Sternocleidomastoid (tissue), 1 donor: Measurements from ENCODE around the gene GIMAP6.

DNA sequence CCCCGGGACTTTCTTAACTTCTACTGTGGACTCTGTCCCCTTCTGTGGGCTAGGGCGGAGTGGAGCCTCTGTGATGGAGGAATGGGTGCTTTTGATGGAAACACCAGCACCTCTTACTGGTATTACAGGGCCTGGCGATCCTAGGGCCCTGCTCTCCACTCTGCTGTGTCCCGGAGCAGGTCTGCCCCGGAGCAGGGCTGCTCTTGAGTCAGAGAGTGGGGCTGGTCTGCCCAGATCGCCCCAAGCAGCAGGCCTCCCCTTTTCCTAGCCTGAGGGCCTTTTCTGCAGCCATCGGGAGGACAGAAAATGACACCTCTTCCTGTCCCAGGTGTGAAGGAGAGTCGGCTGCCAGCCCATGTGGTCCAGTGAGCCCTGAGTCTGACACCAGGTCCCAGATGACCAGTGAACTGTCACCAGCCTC lies 1.4 kb downstream of the ZNF282 start:
- PRO-cap, result unidirectional peak, minus-strand start at position 183 of the sequence

GRCh38 chr7:149285621-149286184 lies 23.7 kb downstream of the ZNF783 start:
- PRO-cap, result no peak

DNA sequence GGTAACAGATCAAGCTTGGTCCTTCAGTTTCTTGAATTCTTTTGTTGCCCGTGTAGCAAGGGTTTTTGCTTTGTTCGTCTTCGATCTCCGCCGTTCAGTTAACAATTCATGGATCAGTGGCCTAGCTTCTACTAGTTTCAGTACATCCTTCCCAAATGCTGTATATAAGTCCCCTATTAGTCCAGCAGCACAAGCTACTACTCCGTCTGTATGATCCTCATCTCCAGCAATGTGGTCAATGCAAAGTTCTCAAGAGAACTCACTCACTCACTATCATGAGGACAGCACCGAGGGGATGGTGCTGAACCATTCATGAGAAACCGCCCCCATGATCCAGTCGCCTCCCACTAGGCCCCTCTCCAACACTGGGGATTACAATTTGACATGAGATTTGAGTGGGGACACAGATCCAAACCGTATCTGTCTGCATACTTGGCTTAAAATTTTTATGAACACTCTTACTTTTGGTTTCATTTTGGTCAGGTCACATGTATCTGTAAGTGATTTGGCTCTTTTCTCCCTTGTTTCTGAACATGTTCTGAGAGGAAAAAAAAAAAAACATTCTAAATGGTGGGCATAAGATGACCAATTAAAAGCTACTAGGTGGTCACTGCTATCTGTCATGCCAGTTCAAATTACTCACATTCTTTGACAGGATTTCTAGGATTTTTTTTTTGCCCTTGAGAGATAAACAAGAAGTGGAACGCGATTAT lies 60.0 kb downstream of the ZNF783 start:
- PRO-cap, result no peak

GRCh38 chr7:149375600-149376128 lies 85.2 kb downstream of the ZNF777 start:
- PRO-cap, result no peak

- PRO-cap, result no peak
These were observed 1.6 kb downstream of the ZNF746 start for GRCh38 chr7:149495783-149496592.

DNA sequence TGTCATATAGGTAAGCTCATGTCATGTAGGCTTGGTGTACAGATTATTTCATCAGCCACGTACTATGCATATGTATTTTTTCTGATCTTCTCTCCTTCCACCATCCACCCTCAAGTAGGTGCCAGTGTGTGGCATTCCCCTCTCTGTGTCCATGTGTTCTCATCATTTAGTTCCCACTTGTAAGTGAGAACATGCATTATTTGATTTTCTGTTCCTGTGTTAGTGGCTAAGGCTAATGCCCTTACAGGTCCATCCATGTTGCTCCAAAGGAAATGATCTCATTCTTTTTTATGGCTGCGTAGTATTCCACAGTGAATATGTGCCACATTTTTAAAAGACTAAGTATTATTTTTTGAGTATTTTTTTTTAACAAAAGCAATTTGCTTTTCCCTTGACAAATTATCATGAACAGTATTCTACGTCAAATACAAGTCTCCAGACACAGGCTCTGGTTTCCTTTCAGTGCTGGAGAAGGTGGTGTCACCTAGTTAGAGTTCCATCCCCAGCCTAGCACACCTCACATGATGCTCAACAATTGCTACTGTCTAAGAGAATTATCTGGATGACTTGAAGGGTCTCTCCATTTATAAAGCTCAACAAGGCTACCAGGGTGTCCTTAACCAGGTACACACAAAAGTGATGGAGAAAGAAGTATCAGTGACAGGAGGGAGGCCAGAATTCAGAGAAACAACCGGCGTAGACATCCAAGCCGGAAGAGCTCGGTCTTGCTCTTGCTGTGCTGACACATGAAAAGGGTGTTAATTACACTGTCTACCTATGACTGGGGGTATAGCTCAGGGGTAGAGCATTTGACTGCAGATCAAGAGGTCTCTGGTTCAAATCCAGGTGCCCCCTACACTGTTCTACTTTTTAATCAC lies 86.6 kb upstream of the ZNF746 start:
- PRO-cap, result no peak

GRCh38 chr7:149625508-149626403 lies 89.0 kb upstream of the KRBA1 start:
- PRO-cap, result no peak

DNA sequence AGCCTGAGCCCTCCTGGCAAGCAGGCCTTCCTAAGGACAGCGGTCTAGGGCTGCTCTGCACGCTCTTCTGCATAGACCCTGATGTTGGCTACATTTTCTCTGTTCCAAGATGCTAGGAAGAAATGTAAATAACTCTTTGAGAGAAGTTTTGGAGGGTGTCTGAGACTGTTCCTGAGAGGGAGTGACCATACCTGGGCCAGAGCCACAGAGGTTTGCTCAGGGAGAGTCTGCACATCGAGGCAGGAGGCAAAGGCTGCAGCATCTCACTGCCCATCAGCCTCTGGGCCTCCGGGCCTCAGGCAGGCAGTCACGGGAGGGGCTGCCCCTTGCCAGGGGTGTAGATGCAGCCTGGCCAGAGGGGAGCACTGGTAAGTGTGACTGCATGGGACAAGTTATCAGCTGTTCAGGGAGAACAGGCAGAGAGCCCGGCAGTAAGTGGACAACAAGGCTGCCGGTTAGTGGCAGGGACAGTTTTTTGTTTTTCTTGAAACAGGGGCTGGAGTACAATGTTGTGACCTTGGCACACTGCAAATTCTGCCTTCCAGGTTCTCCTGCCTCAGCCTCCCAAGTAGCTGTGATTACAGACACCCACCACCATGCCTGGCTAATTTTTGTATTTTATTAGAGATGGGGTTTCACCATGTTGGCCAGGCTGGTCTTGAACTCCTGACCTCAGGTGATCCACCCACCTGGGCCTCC lies 2.8 kb downstream of the KRBA1 start:
- PRO-cap, result no peak

GRCh38 chr7:149735860-149737139 lies 21.5 kb downstream of the KRBA1 start:
- PRO-cap, result no peak

GRCh38 chr7:149839032-149839359 lies 821 bp downstream of the ZNF862 start:
- PRO-cap, result no peak

DNA sequence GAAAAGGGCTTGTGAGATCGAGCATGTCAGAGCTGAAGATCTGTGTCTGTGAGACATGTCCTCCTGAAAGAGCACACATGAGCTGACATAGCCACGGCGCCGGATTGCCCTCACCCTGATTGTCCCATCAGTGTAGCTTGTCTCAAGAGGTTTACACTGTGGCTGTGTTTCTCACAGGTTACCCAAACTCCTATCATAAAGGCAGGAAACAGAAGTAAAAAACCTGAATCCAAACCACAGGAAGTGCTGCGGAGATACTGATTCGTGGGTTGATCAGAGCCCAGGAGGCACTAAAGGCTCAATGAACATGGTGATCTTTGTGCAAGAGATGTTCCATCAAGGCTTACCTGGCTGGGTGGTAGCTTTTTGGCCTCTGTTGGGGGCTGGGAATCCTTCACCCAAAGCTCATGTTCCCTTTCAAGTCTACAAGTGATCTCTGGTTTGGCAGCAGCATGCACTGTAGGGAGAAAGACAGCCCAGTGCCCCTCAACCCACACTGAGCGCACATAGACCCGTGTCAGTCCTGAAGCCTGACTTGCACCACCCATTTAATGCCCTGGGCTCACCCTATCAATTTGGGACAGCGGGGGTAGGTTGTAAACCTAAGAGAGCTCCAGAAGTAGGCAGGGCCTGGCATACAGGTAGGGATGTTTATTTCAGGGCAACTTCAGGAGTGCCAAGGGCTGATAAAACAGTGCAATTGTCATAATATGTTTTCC lies 3.7 kb upstream of the ATP6V0E2 start:
- PRO-cap, result no peak

- PRO-cap, result no peak
These were observed 154.8 kb upstream of the LRRC61 start for GRCh38 chr7:150168087-150168986.

DNA sequence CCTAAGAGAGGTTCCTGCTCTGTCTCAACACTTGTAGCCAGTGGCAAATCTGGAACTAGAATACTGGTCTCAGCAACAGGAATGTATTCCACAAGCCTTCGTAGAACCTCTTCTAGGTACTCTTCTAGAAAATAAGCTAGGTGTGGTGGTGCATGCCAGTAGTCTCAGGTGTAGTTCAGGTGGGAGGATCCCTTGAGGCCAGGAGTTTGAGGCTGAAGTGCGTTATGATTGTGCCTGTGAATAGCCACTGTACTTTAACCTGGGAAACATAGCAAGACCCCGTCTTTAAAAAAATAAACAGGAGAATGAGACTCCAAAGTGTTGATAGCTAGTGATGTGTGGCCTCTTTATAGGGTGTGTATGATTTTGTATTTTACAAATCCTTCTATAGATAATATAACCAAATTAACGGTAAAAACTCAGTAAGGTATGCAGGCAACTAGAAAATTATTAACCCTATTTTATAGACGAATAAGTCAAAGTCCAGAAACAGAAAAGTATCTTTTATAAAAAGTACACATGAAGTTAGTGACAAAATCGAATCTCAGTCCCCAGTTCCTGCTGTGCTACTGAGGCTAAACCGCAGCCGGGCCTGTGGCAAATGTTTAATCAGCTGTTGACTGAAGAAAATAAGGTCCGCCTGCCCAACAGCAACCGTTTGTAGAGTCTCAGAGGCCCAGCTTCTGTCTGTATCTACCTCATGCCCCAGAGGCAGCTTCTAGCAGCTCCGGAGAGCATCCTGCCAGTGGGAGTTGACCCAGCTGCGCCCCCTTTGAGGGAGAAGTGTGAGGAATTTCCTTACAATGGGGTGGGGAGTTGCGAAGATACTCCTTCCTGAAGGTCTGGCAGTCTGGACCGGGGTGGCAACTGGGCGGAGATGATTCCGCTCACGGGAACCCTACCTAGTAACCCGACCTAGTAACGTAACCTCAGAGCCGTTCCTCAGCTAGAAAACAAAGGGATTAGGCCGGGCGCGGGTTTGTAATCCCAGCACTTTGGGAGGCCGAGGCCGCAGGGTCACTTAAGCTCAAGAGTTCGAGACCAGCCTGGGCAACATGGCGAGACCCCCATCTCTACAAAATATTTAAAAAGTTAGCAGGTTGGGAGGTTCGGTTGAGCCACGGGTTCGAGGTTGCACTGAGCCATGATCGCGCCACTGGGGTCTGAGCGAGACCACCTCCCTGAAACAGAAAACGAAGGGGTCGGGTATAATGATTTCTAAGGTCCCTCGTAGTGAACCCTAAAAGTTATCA lies 1.1 kb upstream of the ZNF775 start:
- PRO-cap, result unidirectional peak, plus-strand start at position 848 of the sequence

DNA sequence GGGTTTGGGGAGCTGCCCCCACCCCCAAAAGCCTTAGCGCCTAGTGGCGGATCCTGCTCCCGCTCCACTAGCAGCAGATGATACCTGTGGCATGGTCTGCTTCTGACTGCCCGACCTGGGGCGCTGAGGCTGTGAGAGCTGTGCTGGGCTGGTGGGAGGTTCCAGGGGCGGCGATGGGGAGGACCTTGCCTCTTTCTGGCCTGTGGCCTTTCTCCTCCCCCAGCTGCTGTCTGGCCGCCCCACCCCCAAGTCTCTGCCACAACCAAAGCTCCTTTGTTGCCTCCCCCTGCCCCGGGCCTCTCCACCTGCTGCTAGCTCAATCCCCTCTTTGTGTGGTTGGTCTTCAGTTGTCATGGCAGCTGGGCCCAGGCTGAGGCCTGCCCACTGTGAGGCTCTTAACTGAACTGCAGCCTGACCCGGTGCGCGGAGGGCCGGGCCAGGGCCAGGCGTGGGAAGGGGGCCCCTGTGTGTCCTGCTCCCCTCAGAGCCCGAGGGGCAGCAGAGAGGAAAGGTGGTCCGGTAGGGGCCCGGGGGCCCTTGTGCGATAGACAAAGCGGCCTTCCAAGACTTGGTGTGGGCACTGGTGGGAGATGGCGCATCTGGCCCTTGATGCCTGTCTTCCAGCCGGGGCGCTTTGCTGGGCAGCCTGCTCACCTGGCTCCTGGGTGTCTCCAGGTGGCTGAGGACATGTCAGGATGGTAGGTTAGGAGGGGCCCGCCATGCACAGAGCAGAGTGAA lies 4.8 kb downstream of the ZNF775 start:
- PRO-cap, result no peak

GRCh38 chr7:150451177-150451858 lies 888 bp downstream of the GIMAP8 start:
- PRO-cap, result bidirectional peak, plus-strand start at chr7:150451593, minus-strand start at chr7:150451487

DNA sequence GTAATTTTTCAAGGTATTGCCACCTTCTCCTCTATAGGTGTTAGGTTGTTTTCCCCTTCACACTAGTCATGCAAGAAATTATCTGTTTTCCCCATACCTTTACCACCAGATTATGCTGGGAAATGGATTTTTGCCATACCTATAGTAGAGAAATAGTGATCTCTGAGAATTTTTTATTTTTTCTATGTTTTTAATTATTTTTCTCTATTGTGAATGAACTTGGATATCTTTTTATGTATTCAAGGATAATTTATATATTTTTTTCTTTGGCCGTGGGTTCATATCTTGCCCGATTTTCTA lies 3.5 kb downstream of the GIMAP7 start:
- PRO-cap, result no peak

DNA sequence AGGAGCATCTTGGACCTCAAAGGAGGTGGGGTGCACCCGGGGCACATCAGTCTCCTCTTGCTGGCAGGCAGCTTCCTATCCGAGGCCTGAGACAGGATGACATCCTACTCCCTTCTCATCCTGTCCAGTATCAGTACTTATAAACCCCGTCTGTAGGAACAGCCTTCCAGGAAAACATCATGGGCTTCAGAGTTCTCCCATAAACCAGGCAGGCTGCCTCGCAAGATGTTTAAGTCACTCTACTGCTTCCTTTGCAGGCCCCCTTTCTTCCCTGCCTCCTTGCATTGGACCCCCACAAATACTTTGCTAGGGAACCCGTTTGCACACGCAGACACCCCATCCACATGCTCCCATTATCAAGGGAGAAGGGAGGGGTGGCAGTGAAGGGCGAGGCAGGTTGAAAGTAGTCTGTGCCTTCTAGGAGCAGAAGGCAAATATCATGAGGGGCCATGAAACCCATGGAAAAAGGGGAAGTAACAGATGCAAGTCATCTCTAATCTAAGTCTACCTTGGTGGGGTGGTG lies 5.7 kb downstream of the GIMAP6 start:
- PRO-cap, result no peak

DNA sequence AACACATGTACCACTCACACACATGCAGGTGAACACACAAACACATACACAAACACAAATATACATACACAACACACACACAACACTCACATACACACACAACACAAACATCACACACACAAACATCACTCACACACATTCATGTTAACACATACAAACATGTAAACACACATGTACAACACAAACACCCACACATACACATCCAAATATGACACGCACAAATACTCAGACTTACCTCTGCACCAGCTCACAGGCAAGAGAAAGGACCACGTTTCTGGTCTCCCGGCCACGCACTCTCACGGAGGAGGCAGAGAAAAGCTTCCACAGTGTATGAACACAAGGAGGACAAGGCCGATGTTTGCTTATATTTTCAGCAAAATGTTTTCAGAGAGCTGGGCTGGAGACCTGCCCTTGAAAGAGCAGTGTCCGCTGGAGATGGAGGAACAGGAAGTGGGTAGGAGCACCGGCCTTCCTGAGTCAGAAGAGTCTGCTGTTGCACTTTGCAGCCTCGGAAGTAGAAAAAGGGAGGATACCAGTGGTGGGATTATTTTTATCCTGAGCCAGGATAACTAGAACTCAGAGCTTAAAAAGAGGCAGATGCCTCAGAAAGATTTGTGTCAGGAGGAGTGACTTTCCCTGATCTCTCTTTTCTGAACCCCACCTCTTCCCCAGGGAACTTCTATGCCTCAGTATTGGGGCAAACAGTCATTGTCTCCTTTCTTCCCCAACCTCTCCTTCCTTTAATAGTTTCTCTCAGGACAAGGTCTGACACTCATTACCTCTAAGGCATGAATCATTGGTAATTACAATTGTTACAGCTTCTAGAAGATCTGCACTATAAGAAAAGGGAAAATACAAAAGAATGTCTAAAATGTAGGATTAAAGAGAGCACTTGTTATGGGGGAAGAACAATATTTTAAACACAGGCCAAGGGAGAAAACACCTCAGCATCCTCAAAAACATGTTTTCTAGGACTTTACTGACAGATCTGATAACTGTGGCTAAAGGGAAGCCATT lies at the start of gene GIMAP6:
TSS of gene GIMAP6 (minus strand) at position 452 of the 1,017 bp plus-strand sequence.
- PRO-cap, result bidirectional peak, plus-strand start at position 605 of the sequence, minus-strand start at position 452 of the sequence

DNA sequence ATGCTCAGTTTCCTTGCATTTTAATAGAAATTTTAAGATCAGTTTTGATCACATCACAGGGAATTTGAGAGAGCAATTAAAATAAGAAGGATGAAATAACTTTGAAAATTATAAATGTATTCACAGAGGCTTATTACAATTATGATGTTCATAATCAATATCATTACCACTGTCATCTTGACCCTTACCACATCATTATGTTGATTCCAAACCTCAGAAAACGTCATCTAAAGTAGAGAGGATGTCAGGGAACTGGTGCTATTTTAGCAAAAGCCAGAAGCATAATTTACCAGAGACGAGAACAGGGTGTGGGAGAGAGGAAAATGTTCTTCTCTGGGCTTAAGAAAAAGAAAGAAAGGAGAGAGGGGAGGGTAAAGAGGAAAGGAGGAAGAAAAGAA lies 2.1 kb downstream of the GIMAP5 start:
- PRO-cap, result no peak

- PRO-cap, result no peak
These were observed 8.1 kb downstream of the GIMAP5 start for GRCh38 chr7:150745086-150745981.